GM23248 (cell line): ENCODE results near the genes COCH and ARHGAP5.

GRCh38 chr14:30692478-30692903 lies 70.4 kb downstream of the SCFD1 start:
- RAMPAGE, long total RNA: no peak

DNA sequence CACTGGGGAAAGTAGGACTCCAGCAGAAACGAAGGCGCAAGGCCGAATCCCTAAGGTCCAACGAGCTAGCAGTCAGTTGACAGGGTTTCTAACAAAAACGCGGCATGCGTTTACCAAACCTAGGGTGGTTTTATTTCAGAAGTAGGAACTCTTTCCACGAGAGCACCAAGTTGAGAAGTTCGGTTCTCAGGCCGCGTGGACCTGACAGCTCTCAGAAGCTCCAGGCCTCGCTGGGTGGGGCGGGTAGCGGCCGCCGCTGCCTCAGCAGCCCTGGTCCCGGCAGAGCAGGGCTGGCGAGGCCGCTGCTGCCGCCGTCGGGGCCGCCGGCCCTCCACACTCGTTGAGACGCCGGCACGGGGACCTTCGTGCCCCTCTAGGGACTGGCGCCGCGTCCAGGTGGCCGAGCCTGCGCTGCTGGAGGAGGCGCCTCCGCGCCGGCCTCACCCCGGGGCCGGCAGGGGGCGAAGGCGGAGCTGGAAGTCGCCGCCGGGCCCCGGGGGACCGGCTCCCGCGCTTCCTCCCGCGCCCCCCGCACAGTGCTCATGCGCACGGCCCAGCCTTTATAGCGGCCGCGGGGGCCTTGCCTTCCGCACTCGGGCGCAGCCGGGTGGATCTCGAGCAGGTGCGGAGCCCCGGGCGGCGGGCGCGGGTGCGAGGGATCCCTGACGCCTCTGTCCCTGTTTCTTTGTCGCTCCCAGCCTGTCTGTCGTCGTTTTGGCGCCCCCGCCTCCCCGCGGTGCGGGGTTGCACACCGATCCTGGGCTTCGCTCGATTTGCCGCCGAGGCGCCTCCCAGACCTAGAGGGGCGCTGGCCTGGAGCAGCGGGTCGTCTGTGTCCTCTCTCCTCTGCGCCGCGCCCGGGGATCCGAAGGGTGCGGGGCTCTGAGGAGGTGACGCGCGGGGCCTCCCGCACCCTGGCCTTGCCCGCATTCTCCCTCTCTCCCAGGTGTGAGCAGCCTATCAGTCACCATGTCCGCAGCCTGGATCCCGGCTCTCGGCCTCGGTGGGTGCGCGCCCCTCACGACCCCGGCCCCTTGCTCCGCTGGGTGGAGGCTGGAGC lies at the start of gene COCH:
Gene COCH, plus strand, starts transcription at position 590 of the 1,060 bp plus-strand sequence.
- RAMPAGE, long total RNA: no peak

GRCh38 chr14:30907876-30908450 lies 33.6 kb downstream of the COCH start:
- RAMPAGE, long total RNA: no peak

DNA sequence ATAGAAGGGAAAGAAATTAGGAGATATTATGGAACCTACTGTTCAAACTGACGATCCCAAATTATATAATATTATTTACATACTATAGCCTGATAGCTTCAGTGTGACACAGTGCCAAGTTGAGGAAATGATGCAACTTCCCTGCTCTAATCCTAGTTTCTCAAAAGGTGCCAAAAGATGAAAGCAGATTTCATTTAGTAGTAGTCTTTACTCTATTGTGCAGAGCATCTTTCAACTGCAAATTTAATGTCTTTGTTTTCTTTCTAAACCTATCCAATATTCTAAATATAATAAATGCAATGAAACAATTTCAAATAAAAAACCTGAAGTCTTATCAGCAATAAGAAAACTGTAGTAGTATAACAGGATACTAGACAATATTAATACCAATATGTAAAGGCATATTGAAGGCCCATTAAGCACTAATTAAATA lies 47.0 kb downstream of the COCH start:
- RAMPAGE, long total RNA: no peak

- RAMPAGE, long total RNA: no peak
Observed at GRCh38 chr14:30936254-30936786, 62.0 kb downstream of the COCH start.

- RAMPAGE, long total RNA: no peak
Observed at GRCh38 chr14:30972118-30972674, 53.3 kb upstream of the AP4S1 start.

- RAMPAGE, long total RNA: no peak
Observed at GRCh38 chr14:31854621-31854836, 222.6 kb upstream of the ARHGAP5 start.

DNA sequence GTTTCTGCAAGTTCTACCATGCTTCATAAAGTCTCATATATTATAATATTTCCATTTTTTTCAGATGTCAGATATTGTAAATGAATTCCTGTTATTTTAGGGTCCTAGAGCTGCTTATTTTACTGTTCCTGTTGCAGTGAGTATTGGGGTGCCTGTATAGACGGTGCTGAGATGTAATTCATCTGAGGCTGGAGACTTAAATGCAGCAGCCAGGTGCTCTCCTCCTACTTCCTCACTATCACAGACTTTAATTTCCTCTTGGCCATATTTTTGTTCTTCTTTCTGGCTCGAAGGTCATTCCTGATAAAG lies 141.9 kb upstream of the ARHGAP5 start:
- RAMPAGE, long total RNA: no peak

DNA sequence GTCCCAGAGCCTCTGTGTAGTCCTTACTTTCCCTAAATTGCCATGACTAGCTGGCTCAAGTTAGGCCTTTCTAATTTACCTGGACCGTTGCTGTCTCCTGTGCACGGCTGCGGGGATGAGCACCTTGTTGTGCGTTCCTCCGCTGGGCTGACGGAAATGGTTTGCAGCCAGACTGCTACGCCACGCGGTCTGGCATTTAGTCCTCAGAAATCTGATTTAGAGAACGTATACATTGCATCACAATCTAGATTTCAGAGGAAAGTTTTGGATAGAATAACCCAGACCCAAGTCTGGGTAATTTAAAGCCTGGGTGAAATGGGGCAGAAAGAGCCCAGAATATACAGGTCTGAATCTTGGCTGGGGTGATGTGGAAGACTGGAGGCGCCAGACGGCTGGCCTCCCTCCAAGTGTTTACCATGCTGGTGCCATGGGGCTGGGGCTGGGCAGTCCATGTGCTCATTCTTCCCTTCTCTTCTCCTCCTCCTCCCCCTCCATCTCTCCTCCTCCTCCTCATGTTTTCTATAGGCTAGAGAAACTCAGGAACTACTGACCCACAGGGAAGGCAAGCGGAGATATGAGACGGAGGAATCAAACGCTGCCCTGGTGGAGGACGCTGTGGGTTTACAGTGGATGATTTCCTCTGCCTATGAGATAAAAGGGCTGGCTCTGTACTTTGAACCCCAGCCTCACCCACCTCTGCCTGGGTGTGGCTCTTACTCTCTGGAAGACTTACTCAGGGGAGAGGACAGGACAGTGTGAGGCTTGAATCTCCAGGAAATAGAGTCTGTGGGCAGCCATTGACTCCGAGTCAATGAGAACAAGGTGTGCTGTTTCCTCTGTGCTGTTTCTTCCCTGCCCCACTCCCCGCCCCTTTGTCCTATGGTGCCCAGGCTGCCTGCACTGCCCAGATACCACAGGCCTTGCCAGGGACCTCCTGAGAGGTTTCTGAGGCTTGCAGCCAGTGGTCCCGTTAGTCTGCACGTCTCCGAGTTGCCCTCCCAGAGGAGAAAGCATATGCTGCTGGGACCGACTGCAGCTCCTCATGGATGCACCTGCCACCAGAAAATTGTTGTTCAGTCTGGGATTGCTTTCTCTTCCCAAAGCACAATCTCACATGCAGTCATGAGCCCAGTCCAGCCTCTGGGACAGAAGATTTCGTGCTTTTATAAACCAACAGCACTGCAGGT lies 132.8 kb upstream of the ARHGAP5 start:
- RAMPAGE, long total RNA: no peak

- RAMPAGE, long total RNA: no peak
Observed at GRCh38 chr14:32043511-32043995, 33.6 kb upstream of the ARHGAP5 start.

DNA sequence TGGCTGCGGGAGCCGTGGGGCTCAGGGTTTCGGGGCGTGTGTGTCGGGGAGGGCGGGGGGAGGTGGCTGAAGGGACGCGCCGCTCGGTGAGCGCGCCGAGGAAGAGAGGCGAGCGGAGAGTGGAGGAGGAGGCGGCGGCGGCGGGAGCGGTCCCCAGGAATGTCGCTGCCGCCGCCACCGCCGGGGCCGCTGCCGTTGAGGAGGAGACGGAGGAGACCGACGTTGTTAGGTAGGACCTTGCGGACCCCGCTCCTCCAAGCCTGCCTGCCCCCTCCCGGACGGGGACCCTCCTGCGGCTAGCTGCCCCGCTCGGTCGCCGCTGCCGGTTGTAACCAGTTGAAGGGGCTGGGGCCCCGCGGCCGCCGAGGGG lies at the start of gene ARHGAP5:
Gene ARHGAP5, plus strand, starts transcription at position 98 of the 370 bp plus-strand sequence.
- RAMPAGE, long total RNA: start-site peak on the plus strand centred at position 122 of the sequence, 14 bp wide, 58 and 72 reads in 2 replicates

DNA sequence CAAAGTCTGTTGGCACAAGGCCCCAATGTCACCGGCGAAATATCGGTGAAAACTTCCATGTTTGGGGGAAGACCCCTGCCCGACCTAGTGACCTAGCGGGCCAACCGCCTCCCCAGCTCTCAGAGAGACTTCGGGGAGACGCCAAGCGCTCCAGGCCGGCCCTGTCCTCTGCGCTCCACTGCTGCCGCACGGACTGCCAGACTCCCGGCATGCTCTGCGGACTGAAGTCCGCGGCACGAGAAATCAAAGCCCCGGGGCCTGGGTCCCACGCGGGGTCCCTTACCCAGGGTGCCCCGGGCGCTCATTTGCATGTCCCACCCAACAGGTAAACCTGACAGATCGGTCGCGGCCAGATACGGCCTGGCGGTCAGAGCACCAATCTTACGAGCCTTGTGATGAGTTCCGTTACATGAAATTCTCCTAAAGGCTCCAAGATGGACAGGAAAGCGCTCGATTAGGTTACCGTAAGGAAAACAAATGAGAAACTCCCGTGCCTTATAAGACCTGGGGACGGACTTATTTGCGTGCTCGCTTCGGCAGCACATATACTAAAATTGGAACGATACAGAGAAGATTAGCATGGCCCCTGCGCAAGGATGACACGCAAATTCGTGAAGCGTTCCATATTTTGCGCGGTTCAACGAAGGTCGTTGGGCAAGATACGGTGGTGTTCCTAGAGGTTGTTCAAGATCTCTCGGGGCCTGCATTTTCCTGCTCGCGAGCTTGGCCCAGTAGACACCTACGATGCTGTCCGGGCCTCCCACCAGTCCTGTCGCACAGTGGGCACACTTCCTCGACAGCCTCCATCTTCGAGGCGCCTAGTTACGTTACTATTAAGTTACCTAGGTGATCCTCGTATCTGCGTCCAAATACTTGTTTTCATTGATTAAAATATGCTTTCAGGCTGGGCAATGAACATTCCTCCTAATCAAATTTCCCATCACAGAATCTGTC lies 124.7 kb downstream of the ARHGAP5 start:
- RAMPAGE, long total RNA: no peak

- RAMPAGE, long total RNA: no peak
Observed at GRCh38 chr14:32428121-32428714, 99.1 kb downstream of the AKAP6 start.

DNA sequence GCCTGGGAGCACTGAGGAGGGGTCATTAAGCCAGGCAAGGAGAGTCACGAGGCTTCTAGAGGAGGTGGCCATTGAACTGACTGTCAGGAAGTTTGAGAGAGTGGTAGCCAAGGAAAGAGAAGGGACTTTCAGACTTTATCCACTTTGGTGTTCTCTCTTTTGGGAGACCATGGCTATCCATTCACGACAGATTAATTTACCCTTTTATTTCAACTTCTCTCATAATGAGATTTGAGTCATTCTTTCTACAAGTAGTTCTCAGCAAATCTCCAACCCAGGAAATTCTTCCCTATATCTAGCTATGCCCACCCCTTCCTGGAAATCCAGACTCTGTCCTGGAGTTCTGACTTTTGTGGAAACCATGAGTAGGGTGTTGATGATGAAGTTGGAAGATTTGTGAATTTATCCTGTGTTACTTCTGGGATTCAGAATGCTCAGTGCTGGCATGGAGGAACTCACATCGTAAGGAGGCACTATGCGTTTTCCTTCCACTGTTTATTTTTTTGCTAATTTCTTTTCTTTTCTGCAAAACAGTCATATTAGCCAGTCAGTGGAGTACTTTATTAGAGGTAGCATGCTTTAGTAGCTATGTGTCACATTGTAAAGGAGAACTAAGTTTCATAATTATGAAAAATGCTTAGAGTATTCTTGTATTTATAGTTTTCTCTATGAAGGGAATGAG lies 165.0 kb downstream of the AKAP6 start:
- RAMPAGE, long total RNA: no peak

- RAMPAGE, long total RNA: no peak
Observed at GRCh38 chr14:32708879-32709423, 229.7 kb upstream of the NPAS3 start.

- RAMPAGE, long total RNA: no peak
Observed at GRCh38 chr14:32896915-32898040, 41.4 kb upstream of the NPAS3 start.

- RAMPAGE, long total RNA: no peak
Observed at GRCh38 chr14:33564601-33565347, 386.1 kb downstream of the EGLN3 start.

DNA sequence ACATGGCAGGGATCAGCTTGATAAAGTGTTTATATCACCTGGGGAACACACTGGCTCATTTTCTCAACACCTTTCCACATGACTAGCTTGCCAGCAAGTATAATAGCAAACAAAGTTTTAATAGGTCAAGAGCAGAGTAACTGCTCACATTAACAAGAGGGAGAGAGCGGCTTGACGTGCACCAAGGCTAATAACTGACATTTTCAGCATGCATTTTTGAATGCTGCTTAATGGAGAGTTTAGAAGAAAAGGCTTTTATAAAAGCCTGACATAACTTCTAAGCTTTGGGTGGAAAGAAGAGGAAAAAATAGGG lies 246.3 kb downstream of the EGLN3 start:
- RAMPAGE, long total RNA: no peak

GRCh38 chr14:34023750-34024285 lies 72.9 kb upstream of the EGLN3 start:
- RAMPAGE, long total RNA: no peak

DNA sequence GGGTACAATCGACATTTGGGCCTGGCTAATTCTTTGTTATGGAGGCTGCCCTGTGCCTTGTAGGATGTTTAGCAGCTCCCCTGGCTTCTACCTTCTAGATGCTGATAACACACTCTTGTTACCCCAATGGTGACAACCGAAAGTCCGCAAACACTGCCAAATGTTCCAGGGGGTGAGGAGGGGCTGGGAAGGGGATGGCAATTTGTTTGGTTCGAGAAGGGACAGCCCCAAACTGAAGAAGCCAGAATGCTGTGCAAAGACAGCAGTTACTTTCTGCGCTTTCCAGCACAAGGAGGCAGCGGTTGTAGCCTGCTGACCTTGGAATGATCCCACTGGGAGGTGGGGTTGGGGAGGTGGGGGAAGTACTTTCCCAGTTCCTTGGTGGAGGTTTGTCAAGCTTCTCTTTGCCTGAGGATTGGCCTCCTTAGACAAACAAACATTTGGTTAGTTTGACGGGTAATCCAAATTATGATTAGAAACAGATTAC lies 78.9 kb upstream of the EGLN3 start:
- RAMPAGE, long total RNA: no peak